H1 (cell line): ENCODE data around the gene GRPEL1.

GRCh38 chr4:7067866-7068822, at the start of gene GRPEL1:
TSS of gene GRPEL1 (minus strand) at chr4:7068064.
- RRBS = 1% methylated on average over 17 of the region's 80 CpGs
CAGE:
- cytosol, long polyA plus RNA = start-site peak on the minus strand at chr4:7068041-7068146, 791 reads
- long polyA plus RNA = start-site peak on the minus strand at chr4:7068036-7068076, 767 and 630 reads in 2 replicates
- nucleus, long polyA plus RNA = start-site peak on the minus strand at chr4:7068036-7068132, 338 reads

DNA sequence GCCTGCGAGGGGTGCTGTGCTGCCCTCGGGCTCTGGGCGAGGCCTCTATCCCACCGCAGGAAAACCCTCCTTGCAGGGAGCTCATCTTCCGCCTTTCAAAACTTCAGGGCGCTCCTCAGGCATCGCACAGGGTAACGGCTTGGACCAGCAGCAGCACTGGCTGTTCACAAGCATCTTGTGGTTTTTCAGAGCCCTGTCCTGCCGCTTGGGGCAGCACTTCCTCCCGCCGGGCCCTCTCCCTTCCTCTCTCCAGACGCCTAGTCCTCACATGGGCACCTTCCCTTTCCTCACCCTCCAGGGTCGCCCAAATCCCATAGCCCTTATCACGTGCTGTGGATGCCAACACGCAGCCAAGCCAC, 34.1 kb upstream of the GRPEL1 start:
- RRBS = no CpG with 5 or more reads among the region's 15 CpGs
CAGE:
- cytosol, long polyA plus RNA = no peak
- long polyA plus RNA = no peak
- nucleus, long polyA plus RNA = no peak

GRCh38 chr4:7250127-7250998, 58.0 kb downstream of the SORCS2 start:
- RRBS = no CpG with 5 or more reads among the region's 32 CpGs
CAGE:
- cytosol, long polyA plus RNA = no peak
- long polyA plus RNA = no peak
- nucleus, long polyA plus RNA = no peak

GRCh38 chr4:7653657-7654333, 219.1 kb upstream of the PSAPL1 start:
- RRBS = no CpG with 5 or more reads among the region's 18 CpGs
CAGE:
- cytosol, long polyA plus RNA = no peak
- long polyA plus RNA = no peak
- nucleus, long polyA plus RNA = no peak

- RRBS = no CpG with 5 or more reads among the region's 5 CpGs
CAGE:
- cytosol, long polyA plus RNA = no peak
- long polyA plus RNA = no peak
- nucleus, long polyA plus RNA = no peak
Observed at GRCh38 chr4:7662158-7662541, 227.4 kb upstream of the PSAPL1 start.

- RRBS = no CpG with 5 or more reads among the region's 25 CpGs
CAGE:
- cytosol, long polyA plus RNA = no peak
- long polyA plus RNA = no peak
- nucleus, long polyA plus RNA = no peak
Observed at GRCh38 chr4:7773342-7774139, 166.1 kb downstream of the AFAP1 start.

GRCh38 chr4:7811143-7811601, 128.5 kb downstream of the AFAP1 start:
- RRBS = no CpG with 5 or more reads among the region's 18 CpGs
CAGE:
- cytosol, long polyA plus RNA = no peak
- long polyA plus RNA = no peak
- nucleus, long polyA plus RNA = no peak

DNA sequence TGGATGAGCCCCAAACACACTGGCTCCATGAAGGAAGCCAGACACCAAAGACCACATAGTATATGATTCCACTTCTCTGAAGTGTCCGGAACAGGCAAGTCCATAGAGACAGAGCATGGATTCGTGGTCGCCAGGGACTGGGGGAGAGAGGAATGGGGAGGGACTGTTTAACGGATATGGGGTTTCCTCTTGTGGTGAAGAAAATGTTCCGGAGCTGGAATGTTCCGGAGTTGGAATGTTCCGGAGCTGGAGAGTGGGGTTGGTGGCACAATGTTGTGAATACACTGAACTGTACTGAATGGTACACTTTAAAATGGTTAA, 28.8 kb upstream of the AFAP1 start:
- RRBS = no CpG with 5 or more reads among the region's 7 CpGs
CAGE:
- cytosol, long polyA plus RNA = no peak
- long polyA plus RNA = no peak
- nucleus, long polyA plus RNA = no peak

- RRBS = no CpG with 5 or more reads among the region's 9 CpGs
CAGE:
- cytosol, long polyA plus RNA = no peak
- long polyA plus RNA = no peak
- nucleus, long polyA plus RNA = no peak
Observed at GRCh38 chr4:8141897-8142365, 16.7 kb downstream of the ABLIM2 start.

DNA sequence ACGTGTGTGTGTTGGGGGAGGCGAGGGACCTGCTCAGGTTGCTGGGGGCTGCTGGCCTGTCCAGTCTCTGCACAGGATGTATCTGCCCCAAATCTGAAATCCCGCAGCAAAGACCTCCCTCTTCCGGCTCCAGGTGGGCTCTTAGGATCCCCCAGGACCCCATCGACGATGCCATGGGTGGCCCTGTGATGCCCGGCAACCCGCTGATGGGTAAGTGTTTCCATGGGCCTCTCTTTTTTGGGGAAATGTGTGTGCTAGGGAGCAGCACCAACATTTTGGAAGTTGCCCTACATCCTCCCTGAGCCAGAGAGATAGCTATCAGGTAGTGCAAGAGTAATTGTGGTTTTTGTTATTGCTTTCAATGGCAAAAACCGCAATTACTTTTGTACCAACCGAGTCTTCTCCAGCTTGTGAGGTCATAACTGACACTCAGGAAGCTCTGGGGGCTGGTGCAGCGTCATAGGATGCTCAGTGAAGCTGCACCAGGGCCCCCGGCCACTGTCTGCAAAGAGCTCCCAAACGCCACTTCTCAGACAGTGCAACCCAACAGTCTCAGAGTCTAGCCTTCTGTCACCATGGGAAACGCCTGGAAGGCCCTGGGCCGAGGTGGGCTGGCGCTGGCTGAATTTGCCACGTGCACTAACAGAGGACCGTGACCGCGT, 19.2 kb downstream of the SH3TC1 start:
- RRBS = 91% methylated on average over 4 of the region's 20 CpGs
CAGE:
- cytosol, long polyA plus RNA = no peak
- long polyA plus RNA = no peak
- nucleus, long polyA plus RNA = no peak

- RRBS = 87% methylated on average over 6 of the region's 33 CpGs
CAGE:
- cytosol, long polyA plus RNA = no peak
- long polyA plus RNA = no peak
- nucleus, long polyA plus RNA = no peak
Observed at GRCh38 chr4:8226957-8227679, 28.0 kb downstream of the SH3TC1 start.

- RRBS = 95% methylated on average over 3 of the region's 14 CpGs
CAGE:
- cytosol, long polyA plus RNA = no peak
- long polyA plus RNA = no peak
- nucleus, long polyA plus RNA = no peak
Observed at GRCh38 chr4:8244613-8245202, 24.8 kb upstream of the HTRA3 start.

DNA sequence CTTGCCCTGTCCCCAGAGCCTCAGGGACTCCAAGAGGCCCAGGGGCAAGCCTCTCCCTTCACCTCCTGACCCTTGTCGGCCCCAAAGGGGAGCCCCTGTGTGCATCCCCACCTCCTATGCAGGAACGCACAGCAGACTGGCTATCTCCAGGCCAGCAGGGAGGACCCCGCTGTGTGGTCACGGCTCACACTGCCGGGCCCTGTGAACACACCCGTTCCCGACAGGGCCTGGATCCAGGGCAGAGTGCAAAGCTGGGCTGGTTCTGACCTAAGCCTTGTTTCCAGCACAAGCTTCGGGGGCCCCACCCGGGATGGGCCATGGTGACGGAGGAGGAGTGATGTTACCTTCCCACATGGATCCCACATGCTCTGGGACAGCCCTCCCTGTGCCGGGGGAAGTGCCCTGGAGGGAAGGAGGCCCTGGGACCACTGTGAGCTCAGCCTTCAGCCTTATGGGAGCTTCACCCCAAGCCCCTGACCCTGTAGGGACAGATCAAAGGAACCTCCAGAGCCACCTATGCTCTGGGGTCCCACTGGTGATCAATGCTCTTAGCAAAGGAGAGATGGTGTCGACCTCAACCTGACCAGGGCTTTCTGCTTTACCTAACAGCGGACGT, 21.9 kb upstream of the HTRA3 start:
- RRBS = 87% methylated on average over 4 of the region's 14 CpGs
CAGE:
- cytosol, long polyA plus RNA = no peak
- long polyA plus RNA = no peak
- nucleus, long polyA plus RNA = no peak

DNA sequence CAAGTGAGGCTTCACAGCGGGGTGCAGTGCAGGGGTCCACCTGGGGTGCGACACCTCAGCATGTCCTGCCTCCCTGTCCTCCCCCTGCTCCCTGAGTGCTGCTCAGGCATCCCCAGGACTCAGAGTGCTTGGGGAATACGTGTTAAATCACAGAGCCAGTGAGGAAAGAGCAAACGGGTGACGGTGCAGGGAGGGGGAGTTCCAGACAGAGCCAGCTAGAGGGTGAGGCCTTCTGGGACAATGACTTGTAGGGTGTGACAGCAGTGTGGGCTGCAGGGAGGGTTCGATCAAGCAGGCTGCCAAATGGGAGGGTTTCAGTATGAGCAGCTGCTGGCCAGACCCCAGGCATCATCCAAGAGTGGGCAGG, 13.7 kb upstream of the HTRA3 start:
- RRBS = no CpG with 5 or more reads among the region's 6 CpGs
CAGE:
- cytosol, long polyA plus RNA = no peak
- long polyA plus RNA = no peak
- nucleus, long polyA plus RNA = no peak

- RRBS = 83% methylated on average over 5 of the region's 12 CpGs
CAGE:
- cytosol, long polyA plus RNA = no peak
- long polyA plus RNA = no peak
- nucleus, long polyA plus RNA = no peak
Observed at GRCh38 chr4:8260732-8261104, 8.8 kb upstream of the HTRA3 start.

DNA sequence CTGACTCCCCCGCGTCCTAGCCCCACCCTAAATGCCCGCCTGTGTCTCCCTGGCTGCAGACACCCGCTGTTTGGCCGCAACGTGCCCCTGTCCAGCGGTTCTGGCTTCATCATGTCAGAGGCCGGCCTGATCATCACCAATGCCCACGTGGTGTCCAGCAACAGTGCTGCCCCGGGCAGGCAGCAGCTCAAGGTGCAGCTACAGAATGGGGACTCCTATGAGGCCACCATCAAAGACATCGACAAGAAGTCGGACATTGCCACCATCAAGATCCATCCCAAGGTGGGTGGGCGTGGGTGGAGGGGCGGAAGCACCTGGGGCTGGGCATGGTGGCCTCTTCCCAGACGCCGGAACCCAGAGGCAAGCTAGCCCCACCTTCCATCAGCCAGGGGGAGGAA, 16.9 kb downstream of the HTRA3 start:
- RRBS = 56% methylated on average over 2 of the region's 16 CpGs
CAGE:
- cytosol, long polyA plus RNA = no peak
- long polyA plus RNA = no peak
- nucleus, long polyA plus RNA = no peak

DNA sequence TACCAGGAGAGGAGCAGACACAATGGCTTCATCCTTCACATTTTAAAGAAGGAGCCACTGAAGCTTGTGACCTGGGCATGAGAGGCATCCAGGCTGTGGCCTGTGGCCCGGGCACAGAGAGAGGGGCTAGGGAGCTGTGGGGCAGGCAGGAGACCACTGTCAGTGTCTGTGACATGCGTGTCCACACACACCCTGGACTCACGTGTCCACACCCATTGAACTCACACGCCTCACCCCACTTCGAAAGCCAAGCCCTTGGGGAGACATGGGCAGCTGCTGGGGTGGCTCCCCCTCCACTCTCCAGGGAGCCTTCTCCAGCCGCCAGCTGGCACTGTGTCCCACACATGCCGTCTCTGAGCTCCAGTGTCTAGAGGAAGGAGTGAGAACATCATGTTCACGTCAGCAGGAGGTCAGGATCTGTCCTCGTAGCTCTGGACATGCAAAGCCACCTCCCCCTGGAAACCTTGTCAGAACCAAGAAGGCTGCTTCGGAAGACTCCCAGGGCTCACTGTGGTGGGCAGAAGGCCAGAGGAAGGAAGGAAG, 61.3 kb downstream of the HTRA3 start:
- RRBS = no CpG with 5 or more reads among the region's 10 CpGs
CAGE:
- cytosol, long polyA plus RNA = no peak
- long polyA plus RNA = no peak
- nucleus, long polyA plus RNA = no peak

DNA sequence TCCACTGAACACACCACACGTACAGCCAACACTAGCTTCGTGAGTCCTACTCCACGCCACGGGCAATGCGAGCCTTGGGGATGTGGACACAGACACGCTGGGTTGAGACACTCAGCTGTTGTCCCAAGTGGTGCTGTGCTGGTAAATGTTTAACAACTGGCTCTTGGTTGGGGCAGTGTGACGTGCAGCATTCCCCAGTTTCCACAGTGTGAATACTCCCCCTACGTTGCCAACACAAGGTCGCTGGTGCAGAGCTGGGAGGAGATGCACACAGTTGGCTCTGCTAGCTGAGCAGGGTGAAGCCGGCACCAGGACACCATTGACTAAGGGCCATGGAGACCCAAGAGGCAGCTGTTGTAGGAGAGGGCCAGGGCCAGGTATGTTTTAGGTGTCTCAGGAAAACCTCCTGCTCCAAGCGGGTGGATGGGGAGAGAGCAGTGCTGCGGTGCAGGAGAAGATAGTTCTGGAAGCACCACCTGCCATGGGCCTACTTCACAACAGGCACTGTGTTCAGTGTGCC, 65.6 kb downstream of the HTRA3 start:
- RRBS = no CpG with 5 or more reads among the region's 12 CpGs
CAGE:
- cytosol, long polyA plus RNA = no peak
- long polyA plus RNA = no peak
- nucleus, long polyA plus RNA = no peak

- RRBS = no CpG with 5 or more reads among the region's 11 CpGs
CAGE:
- cytosol, long polyA plus RNA = no peak
- long polyA plus RNA = no peak
- nucleus, long polyA plus RNA = no peak
Observed at GRCh38 chr4:8379197-8379598, 61.3 kb downstream of the ACOX3 start.

GRCh38 chr4:8478857-8479584, 38.4 kb downstream of the TRMT44 start:
- RRBS = no CpG with 5 or more reads among the region's 20 CpGs
CAGE:
- cytosol, long polyA plus RNA = no peak
- long polyA plus RNA = no peak
- nucleus, long polyA plus RNA = no peak